ENCODE results near the genes THBS1, GPR176 and INAFM2.

DNA sequence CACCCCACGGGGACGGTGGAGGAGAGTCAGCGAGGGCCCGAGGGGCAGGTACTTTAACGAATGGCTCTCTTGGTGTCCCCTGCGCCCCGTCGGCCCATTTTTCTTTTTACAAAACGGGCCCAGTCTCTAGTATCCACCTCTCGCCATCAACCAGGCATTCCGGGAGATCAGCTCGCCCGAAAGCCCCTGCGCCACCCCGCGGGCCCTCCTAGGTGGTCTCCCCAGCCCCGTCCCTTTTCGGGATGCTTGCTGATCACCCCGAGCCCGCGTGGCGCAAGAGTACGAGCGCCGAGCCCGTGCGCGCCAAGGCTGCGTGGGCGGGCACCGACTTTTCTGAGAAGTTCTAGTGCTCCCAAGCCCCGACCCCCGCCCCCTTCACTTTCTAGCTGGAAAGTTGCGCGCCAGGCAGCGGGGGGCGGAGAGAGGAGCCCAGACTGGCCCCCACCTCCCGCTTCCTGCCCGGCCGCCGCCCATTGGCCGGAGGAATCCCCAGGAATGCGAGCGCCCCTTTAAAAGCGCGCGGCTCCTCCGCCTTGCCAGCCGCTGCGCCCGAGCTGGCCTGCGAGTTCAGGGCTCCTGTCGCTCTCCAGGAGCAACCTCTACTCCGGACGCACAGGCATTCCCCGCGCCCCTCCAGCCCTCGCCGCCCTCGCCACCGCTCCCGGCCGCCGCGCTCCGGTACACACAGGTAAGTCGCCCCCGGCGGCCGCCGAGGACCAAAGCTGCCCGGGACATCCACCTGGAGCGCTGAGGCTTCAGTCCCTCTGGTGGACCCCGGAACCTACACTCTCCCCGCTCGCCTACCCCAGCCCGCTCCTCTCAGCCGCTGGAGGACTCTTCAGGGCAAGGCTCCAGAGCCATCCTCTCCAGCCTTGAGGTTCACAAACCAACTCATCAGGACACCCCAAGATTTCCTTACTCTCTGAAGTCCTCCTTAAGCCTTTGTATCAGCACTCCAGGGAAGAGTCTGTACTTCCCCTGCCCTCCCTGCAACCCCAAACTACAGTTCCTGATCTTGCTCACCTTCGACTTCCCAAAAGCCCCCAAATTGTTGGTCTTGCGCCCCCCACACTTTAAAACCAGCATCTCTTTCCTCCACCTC, at the start of gene THBS1:
Gene THBS1 (plus strand): TSS at position 539 of the 1,102 bp plus-strand sequence.
- PRO-cap, result bidirectional peak, plus-strand start at position 539 of the sequence, minus-strand start at position 275 of the sequence

DNA sequence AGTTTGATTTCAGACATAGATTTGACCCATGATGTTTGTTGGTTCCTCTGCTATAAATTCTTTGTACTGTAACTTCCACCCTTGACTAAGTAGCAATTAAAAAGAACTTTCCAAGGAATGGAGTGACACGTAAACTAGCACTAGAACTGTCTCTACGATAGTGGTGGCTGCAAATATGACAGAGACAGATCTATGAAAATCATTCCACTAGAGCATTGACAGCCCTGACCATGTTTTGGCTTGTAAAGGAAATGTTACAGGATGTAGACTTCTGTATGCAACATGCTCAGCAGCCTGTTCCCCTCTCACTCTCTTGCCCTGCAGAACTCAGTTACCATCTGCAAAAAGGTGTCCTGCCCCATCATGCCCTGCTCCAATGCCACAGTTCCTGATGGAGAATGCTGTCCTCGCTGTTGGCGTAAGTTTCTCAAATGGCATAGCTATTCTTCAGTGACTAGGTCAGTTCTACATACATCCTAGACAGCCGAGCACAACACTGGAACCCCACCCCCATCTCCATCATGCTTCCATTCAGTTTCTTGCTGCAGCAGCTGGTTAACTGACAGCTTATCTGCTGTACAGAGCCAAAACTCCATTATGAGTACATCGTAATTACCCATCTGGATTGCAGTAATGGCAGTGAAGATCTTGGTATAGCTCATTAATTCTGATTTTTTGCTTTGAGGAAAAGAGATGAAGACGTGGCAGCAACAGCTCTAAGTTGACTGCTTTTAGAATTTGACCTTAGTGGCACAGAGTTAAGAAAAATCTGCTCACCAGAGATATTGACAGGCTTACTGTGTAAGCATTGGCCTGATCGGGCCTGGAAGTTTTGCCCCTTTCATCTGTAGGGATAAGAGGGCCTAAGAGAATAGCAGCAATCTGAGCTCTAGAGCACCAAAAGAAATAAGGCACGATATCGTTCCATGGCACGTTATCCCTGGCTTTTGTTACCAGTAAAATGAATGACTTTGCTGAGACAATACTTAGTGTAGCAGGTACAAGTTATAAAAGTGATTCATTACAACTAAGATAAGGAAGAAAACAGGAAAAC, 4.6 kb downstream of the THBS1 start:
- PRO-cap, result no peak

DNA sequence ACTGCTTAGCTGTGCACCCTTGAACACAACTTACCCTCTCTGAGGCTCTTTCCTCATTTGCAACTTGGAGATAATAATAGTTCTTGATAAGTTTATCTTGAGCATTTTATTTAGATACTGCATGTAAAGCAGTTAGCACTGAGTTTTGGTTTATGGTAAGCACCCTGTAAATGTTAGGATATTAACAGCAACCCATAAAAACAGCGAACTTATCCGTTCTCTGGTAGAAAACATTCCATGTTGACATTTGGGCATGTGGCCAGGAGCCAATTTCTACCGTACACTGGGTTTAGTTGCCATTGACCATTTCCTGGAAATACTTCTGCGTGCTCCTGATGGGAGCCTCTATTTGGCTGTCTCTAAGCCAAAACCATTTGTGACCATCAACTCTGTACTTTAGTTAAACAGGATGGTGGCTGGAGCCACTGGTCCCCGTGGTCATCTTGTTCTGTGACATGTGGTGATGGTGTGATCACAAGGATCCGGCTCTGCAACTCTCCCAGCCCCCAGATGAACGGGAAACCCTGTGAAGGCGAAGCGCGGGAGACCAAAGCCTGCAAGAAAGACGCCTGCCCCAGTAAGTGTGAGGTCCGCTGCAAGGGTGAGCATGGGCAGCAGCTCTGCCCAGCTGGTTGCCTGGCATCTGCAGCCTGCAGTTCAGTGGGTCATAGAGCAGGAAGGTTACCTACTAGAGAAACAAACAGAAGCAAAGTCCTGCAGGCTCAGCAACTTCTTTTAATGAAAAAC, 6.9 kb downstream of the THBS1 start:
- PRO-cap, result no peak

- PRO-cap, result no peak
Observed at GRCh38 chr15:39609116-39610007, 28.5 kb downstream of the THBS1 start.

GRCh38 chr15:39623533-39624075, 42.7 kb downstream of the THBS1 start:
- PRO-cap, result no peak

DNA sequence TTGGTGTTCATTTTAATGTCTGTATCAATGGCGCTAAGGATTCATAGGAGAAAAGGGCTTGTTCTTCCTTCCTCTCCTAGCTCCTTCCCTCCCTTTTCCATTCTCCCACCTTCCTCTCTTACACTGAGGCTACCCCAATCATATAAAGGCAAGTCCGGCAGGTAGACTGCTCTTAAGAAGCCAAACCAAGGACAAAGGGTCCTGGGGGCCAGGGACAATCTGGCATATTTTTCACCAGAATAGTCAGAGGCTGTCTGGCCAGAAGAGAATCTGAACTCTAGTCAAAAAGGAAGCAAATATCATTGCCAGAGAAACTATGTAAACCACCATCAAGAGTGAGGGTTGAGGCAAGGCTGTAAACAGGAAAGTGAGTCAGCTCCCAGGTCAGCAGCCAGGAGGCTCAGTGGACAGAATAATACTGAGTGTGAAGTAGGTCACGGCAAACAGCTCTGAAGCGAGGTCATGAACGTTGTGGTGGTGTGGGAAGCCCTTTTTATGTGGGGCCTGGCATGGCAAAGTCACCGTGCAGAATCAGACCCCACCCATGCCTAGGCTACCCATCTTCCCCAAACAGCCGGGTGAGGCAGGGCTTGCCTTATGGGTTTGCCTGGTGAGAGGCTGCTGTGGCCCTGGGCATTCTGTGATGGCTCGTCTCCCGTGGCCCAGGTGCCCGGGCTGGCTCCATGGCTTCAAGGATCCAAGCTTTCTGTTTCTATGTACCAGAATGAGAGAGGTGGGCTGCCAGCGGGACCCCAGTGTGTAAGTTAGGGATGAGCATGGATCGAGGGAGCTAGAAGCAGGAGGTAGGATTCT, 43.9 kb downstream of the THBS1 start:
- PRO-cap, result no peak

- PRO-cap, result no peak
Observed at GRCh38 chr15:39919715-39920506, at the start of gene GPR176. Gene GPR176, minus strand, starts transcription at chr15:39920266.

- PRO-cap, result no peak
Observed at GRCh38 chr15:40051557-40052084, 12.6 kb upstream of the SRP14 start.

GRCh38 chr15:40053112-40053433, 14.1 kb upstream of the SRP14 start:
- PRO-cap, result no peak

- PRO-cap, result no peak
Observed at GRCh38 chr15:40069132-40069860, 30.3 kb upstream of the SRP14 start.

GRCh38 chr15:40080768-40081401, 27.8 kb downstream of the BMF start:
- PRO-cap, result no peak

DNA sequence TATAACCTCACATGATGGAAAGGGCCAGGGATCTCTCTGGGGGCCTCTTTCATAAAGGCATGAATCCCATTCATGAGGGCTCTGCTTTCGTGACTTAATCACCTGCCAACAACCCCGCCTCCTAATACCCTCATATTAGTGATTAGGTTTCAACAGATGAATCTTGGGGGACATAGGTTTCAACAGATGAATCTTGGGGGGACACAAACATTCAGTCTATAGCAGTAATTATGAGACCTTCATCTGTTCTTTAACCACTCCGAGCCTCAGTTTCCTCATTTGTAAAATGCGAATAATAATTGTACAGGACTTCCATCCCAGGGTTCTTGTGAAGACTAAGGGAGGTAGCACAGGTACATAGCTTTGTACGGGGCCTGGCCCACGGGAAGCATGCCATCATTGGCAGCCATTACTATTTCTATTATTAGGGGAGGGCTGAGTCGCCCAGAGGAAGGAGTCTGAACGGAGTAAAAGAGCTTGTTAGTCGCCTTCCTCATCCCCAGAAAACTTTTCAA, 10.3 kb downstream of the PAK6 start:
- PRO-cap, result no peak

- PRO-cap, result no peak
Observed at GRCh38 chr15:40290528-40291933, 8.2 kb upstream of the ANKRD63 start.

DNA sequence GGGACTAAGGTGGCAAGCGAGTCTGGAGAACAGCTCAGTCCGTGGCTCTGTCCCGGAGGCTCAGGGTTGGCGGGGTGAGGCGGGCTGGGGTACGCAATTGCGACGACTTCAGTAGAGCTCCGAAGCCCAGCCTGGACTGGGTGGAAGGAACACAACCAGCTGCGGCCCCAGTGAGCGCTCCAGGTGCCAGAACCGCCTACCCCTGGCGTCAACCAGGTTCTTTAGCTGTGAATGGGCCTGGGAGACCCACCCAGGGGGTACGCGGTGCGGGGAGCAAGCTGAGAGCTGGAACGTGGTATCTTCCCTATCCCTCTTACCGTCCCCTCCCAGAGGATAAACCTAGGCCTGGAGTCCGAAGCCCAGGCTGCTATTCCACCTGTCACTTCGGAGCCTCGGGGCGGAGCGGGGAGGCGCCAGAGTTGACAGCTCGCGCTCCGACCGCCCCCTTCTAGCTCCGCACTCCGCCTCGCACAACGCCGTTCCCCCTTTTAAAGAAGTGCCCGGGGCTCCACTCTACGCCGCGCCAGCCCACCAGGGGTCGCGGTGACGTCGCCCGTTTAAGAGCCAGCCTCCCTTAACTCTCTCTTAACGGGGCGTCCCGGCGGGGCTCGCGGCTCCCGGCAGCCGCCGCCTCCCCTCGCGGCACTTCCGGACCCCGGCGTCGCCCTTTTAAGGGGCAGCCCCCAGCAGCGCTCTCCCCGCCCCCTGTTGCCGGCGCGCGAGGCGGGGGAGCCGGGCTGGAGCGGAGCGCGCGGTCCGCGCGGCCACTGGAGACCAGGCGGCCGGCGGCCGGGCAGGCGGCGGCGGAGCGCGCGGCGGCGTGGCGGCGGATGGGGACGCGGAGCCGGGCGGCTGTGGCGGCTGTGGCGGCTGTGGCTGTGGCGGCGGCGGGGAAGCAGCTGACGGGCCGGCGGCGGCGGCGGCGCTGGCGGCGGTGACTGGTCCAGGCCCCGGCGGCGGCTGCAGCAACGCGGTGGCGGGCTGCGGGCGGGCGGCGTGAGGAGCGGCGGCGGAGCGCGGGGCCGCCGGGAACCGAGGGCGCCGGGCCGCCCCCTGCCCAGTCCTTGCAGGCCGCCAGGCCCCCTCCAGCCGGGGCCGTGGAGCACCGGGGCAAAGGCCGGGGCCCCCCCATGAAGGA, at the start of gene INAFM2:
Gene INAFM2 (plus strand): TSS at position 767 of the 1,138 bp plus-strand sequence.
- PRO-cap, result bidirectional peak, plus-strand start at position 588 of the sequence, minus-strand start at position 490 of the sequence; bidirectional peak, plus-strand start at position 767 of the sequence, minus-strand start at position 644 of the sequence

DNA sequence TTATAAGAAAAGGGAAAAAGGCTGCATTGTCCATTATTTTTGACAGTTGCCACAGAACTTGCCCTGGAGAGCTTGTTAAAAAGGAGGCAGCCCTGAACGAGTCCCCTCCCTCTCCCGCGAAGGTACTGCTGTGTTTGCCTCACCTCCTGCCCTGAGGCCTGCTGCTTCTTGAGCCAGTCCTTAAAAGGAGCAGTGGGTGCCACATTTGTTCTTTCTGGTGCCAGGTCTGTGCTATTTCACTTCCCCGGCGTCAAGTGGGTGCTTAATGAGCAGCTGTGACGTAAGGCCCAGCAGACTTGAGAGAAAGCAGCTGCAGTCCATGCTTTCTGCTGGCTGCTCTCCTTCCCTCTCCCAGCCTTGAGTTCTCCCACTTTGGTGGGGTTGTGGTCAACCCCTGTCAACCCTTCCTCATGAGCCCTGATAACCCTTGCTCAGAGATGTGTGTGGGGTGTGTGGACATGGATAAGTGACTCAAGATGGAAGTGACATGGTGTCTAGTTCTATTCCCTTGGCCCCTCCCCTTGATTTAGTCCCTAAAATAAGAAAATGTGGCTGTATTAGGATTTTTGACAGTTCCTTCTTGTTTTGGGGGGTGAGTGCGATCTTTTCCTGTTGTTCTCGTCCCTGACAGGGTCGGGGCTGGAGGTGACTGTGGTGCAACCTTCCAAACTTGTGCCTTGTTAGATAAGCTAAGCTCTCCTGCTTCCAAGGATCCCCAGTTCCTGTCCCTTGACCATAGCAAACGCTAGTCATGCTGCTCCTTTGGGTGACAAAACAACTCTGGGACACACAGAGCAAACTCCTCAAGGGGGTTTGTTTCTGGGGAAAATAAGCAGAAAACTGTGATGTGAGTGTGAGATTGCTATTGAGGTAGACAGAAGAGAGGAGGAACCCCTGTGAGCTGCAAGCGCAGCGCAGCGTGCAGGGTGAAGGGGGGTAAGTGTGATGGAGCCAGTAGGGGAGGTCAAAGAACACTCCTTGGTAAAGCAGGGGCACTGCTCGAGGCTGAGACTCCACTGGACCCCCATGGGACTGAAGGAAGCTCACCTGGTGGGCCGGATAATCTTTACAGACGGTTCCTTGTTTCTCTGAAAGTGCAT, 7.1 kb downstream of the INAFM2 start:
- PRO-cap, result no peak

DNA sequence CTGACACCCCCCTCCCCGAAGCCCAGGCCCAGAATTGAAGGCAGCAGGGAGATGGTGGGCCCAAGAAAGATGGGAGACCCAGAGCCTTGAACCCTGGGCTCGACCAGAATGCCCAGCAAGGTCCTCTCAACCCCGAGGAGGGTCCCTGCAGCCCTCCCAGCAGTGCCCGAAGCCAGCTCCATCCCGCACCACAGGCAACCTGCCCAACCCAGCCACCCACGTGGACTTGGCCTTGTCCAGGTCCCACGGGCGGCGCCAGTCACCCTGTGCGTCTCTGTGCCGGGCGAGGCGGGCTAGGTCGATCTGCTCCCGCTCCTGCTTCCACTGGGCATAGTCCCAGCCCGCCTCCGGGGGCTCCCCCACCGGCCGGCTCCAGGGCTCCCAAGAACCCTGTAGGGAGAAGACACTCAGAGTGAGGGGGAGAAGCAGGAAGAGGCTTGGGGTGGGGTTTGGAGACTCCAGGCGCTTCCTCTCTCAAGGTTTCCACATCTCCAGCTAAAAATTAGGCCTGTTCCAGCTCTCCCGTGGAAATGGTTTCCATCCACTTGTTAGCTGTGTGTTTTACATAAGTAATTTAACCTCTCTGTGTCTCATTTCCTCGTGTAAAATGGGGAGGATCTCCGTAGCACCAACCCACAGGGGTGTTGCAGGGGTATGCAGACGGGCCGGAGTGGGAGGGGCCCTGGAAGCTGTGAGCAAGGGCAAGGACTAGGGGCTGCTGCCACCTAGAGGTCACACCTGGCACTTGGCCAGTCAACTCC, 3.1 kb downstream of the CCDC9B start:
- PRO-cap, result no peak

- PRO-cap, result no peak
Observed at GRCh38 chr15:40436004-40437075, 4.4 kb upstream of the BAHD1 start.

DNA sequence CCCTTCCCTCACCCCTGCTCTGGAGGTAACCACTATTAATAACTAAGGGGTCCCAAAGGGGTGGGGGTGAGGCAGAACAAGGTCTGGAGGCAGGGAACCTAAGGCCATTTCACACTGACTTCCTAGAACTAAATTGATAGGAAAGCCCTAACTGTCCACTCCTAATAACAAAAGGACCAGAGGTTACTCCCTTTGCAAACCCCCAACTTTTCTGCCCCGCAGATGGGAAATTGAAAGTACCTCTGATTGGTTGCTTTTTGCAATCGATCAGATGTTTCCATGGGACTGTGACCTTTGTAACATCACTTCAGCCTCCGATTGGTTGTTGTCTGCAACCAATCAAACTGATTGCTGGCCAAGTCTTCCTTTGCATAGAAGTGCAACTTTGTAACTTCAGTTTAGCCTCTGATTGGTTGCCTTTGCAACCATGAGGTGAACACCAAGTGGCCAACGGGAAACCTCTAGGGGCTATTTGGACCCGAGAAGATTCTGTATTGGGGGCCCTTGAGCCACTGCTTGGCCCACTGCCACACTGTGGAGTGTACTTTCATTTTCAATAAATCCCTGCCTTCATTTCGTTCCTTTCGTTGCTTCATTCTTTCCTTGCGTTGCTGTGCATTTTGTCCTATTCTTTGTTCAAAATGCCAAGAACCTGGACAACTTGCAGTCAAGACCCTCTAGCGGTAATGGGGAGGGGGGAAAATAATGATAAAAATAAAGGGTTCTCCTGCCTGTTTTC, 11.2 kb upstream of the KNL1 start:
- PRO-cap, result no peak

- PRO-cap, result no peak
Observed at GRCh38 chr15:40767737-40768487, 1.9 kb upstream of the C15orf62 start.

- PRO-cap, result no peak
Observed at GRCh38 chr15:40786798-40787818, 17.3 kb downstream of the C15orf62 start.